Vermiform appendix (tissue), 1 donor: Measurements from ENCODE around the genes KHDC1L, DDX43, COL12A1 and COX7A2.

- PRO-cap: no peak
Measured at GRCh38 chr6:72216120-72216862, 329.9 kb downstream of the RIMS1 start.

GRCh38 chr6:72313438-72313801 lies 308.4 kb upstream of the KCNQ5 start:
- PRO-cap: no peak

DNA sequence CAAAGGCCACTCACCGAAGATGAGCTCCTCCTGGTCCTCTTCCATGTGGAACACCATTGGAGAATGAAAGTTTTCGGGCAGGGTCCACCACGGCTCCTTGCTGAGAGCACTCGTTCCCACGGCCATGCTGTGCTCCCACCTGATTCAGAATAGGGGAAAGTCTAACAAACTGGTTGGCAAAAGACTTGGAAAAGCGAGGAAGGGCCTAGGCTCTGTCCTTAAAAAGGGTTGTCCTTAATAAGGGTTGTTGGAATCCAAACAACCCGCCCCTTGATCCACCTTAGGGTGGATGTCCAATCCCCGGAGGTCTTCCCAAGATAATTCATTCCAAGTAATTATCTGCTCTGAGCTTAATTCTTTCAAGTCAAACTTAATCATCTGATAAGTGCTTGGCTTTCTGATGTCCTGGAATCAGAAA lies at the start of gene KHDC1L:
TSS of gene KHDC1L (minus strand) at position 214 of the 418 bp plus-strand sequence.
- PRO-cap: no peak

DNA sequence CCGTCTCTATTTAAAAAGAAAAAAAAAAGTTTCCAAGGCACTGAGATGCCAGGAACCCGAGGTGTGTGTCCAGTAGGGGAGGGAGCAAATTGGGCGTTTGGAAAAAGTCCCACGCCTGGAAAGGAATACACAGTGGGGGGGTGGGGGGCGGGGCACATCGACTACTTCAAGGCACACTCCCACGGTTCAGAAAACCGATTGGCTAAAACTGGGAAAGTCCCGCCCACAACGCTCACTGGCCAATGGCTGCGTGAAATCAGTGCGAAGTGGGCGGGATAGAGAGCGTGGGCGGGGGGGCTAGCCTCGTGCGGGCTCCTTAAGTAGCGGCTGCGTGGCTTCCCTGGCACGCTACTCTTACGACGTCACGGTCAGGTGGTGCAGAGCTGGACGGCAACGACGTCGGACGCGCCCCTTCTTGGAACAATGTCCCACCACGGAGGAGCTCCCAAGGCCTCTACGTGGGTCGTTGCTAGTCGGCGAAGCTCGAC lies at the start of gene DDX43:
TSS of gene DDX43 (plus strand) at position 346 of the 488 bp plus-strand sequence.
- PRO-cap: no peak

- PRO-cap: no peak
Measured at GRCh38 chr6:73983292-73983707, 287.3 kb downstream of the CD109 start.

- PRO-cap: bidirectional peak, plus-strand start at chr6:75206273, minus-strand start at chr6:75206051
Measured at GRCh38 chr6:75205593-75206408, at the start of gene COL12A1. TSS of gene COL12A1 (minus strand) at chr6:75206053.

GRCh38 chr6:75243107-75244229 lies at the start of gene COX7A2:
TSS of gene COX7A2 (minus strand) at chr6:75243801.
- PRO-cap: unidirectional peak, plus-strand start at chr6:75243361; bidirectional peak, plus-strand start at chr6:75243546, minus-strand start at chr6:75243410; bidirectional peak, plus-strand start at chr6:75243946, minus-strand start at chr6:75243801

DNA sequence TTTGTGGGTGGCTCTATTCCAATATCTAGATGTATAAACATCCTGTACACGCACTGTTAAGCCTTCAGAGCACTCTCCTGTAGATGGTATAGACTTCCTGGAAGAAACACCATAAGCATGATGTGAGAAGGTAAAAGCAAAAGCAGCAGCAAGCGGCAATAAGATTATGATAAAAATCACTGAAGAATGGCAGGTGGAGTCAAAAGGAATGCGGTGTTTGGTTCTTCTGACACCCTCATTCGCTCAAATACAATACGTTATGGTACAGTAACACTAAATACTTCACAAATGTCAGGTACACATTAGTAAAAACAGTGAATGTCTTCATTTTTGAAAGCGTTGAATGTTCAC lies 21.6 kb upstream of the TMEM30A start:
- PRO-cap: no peak

DNA sequence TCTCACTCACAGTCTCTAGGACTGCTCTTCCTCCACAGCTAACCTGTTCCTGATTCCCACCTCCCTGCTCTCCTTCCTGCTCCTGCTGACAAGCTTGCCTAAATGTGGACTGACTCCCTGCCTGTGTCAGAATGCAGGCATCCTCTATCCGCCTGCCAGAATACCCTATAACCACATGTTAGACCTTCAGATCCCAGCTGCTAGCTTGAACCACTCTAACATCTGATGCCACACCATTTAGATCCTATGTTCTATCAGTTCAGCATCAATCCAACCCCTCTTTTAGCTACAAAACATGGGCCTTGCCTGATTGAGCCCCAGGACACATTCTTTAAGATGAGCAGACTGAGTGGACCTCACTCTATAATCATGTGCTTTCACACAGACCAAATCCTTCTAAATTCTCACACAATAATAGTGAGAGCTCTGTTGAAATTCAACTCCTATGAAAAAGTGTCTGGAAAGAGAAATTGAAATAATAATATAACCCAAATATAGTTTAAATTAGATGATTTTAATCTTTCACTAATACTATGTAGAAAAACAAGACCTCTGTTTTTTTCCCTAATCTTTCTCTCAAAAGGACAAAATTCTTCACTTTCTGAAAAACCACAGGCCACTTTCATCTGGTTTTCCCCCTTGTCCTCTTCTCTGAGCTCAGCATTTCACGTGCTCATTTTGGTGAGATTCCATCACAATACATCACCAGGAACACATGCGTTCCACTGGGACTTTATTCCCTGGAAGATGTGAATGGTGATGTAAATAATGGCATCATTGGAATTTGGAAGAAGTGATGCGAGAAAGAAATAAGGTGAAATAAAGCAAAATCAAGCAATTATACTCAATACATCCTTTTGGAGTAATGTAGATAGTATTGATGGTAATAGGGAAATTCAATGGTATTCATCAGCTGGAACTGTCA lies 11.9 kb downstream of the FILIP1 start:
- PRO-cap: no peak

GRCh38 chr6:75487048-75487720 lies 6.4 kb downstream of the FILIP1 start:
- PRO-cap: no peak

- PRO-cap: no peak
Measured at GRCh38 chr6:75623508-75624052, 21.9 kb downstream of the SENP6 start.

DNA sequence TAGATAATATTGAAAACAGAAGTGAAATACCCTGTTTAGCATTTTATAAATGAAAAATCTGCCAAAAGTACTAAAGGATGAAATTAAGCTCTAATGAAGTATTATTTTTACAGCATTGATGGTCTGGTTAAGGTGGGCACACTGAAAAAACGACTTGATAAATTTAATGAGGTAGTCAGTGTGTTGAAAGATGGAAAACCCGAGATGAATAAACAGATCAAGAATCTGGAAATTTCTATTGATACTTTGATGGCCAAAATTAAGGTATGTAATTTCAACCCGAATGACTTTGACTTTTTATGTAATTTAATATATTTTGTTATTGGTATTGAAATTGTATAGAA lies 137.7 kb downstream of the MYO6 start:
- PRO-cap: no peak

DNA sequence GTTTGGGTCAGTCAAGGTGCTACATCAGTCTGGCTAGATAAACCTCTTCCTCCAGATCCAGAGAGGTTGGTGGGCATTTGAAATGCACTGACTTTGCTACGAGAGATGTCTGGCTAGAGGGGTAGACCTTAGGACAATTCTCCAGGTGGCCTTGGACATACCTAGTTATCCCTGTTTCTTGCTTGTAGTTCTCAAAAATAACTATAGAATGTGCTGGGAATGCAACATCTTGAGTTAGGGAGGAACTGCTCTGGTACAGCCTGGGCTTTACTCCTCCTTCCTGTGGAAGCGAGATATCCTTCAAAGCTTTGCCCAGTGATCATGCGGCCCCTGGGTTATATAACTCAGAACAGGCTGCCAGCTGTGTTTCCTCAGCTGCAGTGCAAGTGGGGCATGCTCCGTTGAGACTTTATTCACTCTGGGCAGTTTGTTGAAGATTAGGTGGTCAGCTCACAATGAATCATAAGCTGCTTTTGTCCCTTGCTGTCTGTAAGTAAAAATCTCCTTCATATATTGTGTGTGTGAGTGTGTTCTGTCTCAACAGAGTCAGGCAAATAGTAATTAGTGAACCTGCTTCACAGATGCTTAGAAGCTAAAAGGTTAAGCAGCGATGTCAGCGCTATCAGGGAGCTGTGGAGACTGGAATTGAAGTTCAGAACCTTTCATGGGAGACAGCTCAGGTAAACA lies 688.6 kb downstream of the HTR1B start:
- PRO-cap: no peak

- PRO-cap: no peak
Measured at GRCh38 chr6:77087089-77087487, 376.2 kb downstream of the HTR1B start.

DNA sequence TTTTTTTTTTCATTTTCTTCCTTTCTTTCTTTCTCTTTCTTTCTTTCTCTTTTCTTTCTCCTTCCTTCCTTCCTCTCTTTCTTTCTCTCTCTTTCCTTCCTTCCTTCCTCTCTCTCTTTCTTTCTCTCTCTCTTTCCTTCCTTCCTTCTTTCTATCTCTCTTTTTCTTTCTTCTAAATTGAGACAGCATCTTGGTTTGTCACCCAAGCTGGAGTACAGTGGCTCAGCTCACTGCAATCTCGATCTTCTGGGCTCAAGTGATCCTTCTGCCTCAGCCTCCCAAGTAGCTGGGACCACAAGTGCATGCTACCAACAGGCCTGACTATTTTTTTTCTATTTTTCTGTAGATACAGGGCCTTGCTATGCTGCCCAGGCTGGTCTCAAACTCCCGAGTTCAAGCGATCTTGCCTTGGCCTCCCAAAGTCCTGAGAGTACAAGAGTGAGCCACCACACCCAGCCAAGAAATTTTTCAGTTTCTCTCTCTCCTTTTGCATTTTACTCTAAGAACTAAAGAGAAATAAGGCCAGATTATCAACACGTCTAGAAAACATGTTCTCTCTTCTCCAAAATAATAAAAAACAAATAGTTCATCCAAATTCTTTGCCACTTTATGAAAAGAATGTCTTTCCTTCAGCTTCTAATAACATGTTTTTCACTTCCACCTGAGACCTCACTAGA lies 204.4 kb downstream of the HTR1B start:
- PRO-cap: no peak

DNA sequence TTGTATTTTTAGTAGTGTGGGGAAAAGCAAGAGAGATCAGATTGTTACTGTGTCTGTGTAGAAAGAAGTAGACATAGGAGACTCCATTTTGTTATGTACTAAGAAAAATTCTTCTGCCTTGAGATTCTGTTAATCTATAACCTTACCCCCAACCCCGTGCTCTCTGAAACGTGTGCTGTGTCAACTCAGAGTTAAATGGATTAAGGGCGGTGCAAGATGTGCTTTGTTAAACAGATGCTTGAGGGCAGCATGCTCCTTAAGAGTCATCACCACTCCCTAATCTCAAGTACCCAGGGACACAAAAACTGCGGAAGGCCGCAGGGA lies 8.6 kb upstream of the IRAK1BP1 start:
- PRO-cap: no peak

DNA sequence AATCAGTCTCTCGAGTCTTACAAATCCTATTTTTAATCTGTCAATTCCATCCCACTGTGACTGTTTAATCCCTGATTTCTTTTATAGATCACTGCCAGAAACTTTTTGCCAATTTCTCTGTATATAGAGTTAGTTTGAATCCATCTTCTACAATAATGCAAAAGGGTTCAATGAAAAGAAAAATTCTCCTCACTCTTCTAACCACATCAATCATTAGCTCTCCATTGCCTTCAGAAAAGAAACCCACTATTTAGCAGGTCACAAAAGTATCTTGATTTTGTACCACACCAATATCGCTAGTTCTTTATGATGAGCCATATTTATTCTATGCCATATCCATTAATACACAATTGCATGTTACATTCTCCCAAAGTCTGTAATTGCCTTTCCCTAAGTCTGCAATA lies 39.1 kb downstream of the PHIP start:
- PRO-cap: no peak

- PRO-cap: no peak
Measured at GRCh38 chr6:79180307-79180650, 102.2 kb upstream of the PHIP start.

GRCh38 chr6:80020370-80020795 lies 15.9 kb downstream of the TTK start:
- PRO-cap: no peak

DNA sequence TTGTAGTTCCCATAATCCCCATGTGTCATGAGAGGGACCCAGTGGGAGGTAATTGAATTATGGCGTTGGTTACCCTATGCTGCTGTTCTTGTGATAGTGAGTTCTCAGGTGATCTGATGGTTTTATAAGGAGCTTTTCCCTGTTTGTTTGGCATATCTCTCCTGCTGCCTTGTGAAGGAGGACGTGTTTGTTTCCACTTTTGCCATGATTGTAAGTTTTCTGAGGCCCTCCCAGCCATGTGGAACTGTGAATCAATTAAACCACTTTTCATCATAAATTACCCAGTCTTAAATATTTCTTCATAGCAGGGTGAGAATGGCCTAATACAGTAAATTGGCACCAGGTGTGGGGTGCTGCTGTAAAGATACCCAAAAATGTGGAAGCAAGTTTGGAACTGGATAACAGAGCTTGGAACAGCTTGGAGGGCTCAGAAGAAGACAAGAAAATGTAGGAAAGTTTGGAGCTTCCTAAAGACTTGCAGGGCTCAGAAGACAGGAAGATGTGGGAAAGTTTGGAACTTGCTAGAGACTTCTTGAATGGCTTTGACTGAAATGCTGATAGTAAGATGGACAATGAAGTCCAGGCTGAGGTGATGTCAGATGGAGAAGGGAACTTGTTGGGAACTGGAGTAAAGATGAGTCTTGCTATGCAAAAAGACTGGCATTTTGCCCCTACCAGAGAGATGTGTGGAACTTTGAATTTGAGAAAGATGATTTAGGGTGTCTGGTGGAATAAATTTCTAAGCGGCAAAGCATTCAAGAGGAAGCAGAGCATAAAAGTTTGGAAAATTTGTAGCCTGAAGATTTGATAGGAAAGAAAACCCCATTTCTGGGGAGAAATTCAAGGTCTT lies 288.6 kb downstream of the BCKDHB start:
- PRO-cap: no peak